SJSA1 (cell line): ENCODE data around the genes PTPN1 and PARD6B.

- RAMPAGE, long total RNA: no peak
Measured at GRCh38 chr20:50273556-50274282, 83.1 kb downstream of the CEBPB start.

DNA sequence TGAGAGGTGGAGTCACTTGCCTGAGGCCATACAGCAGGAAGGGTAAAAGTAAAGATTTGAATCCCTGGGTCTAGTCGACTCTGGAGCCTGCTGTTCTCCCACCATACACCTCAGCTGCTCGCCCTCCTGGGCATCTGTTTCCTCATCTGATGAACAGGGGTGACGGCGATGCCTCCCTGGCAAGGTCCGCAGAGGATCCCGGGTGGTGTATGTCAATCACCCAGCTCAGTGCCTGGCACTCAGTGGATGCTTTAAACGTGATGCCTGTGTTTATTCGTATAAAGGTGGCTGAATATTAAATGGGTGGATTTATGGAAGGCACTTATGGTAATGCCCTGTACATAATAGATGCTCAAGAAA is 101.2 kb downstream of the CEBPB start:
- RAMPAGE, long total RNA: no peak

GRCh38 chr20:50296160-50296952 is 105.7 kb downstream of the CEBPB start:
- RAMPAGE, long total RNA: no peak

DNA sequence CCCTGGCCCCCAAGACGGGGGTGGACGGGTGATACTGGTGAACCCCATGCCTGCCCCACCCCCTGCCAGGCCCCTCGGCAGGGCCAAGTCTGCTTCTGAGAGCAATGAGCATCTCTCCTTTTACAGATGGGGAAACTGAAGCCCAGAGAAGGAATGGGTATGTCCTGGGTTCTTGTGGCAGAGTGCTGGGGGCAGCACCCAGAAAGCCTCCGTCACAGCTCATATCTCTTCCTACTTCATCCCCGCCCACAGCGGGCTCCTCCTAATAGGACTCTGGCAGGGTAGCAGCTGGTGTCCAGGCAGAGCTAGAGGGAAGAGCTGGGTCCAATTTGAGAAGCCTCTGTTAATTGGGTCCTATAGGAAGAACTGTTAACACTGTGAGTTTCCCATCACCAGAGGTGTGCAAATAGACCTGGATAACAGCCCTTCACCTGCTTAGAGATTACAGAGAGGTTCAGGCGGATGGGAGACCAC is 106.4 kb downstream of the CEBPB start:
- RAMPAGE, long total RNA: no peak

GRCh38 chr20:50321780-50322661 is 131.4 kb downstream of the CEBPB start:
- RAMPAGE, long total RNA: no peak

GRCh38 chr20:50397969-50399109 is 111.8 kb upstream of the PTPN1 start:
- RAMPAGE, long total RNA: no peak

DNA sequence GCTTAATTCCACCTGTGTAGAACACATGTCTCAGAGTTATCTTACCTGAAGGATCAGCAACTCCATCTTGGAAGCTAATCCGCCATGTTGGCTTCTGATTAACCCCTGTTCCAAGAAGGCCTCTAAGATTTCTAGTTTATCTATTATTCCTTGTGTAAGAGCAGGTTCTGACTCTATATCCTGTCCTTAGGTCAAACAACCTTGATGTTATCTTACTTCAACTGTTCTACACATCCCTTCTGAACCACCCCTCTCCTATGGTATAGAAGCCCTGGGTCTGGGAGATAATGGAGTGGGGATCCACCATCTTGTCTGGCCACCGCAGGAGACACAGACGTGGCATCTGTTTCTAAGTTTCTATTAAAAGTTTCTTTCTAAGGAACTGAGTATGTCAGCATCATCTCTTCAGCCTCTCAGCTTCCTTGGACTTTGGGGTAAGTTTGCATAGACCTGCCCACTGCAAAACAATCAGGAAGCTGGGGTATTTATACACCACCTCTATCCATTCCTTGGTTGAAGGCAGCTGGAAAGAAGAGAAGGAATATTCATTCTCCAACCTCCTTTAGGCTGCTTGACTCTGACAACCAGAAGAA is 27.6 kb upstream of the PTPN1 start:
- RAMPAGE, long total RNA: no peak

DNA sequence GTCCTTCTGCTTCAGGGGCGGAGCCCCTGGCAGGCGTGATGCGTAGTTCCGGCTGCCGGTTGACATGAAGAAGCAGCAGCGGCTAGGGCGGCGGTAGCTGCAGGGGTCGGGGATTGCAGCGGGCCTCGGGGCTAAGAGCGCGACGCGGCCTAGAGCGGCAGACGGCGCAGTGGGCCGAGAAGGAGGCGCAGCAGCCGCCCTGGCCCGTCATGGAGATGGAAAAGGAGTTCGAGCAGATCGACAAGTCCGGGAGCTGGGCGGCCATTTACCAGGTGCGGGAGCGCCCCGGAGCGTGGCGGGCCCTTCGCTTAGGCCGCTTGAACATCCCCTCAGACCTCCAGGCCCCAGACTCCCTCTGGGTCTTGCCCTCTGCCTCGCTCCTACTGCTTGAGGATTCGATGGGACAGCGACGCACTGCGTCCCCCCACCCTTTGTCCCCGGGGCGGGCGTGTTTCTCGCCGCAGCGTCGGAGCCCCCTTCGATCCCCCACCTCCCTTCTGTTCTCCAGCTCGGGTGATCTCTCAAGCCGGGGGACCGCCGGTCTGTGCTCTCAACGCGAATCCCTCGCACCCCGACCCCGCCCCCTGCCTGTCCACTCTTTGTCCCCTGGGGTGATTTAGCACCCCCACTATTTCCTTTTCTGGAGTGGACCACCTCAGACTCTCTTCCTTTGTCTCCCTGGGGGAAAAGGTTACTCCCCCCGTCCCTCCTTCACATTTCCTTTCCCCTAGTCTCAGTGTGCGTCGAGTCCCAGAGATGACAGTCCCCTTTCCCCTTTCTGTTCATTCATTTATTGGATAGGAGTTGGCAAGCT is at the start of gene PTPN1:
Gene PTPN1, plus strand, starts transcription at position 65 of the 814 bp plus-strand sequence.
- RAMPAGE, long total RNA: start-site peak on the plus strand centred at position 77 of the sequence, 33 bp wide, 480 and 172 reads in 2 replicates

- RAMPAGE, long total RNA: no peak
Measured at GRCh38 chr20:50533129-50534170, 23.3 kb downstream of the PTPN1 start.

- RAMPAGE, long total RNA: no peak
Measured at GRCh38 chr20:50546653-50547233, 36.6 kb downstream of the PTPN1 start.

- RAMPAGE, long total RNA: no peak
Measured at GRCh38 chr20:50561166-50562109, 51.3 kb downstream of the PTPN1 start.

DNA sequence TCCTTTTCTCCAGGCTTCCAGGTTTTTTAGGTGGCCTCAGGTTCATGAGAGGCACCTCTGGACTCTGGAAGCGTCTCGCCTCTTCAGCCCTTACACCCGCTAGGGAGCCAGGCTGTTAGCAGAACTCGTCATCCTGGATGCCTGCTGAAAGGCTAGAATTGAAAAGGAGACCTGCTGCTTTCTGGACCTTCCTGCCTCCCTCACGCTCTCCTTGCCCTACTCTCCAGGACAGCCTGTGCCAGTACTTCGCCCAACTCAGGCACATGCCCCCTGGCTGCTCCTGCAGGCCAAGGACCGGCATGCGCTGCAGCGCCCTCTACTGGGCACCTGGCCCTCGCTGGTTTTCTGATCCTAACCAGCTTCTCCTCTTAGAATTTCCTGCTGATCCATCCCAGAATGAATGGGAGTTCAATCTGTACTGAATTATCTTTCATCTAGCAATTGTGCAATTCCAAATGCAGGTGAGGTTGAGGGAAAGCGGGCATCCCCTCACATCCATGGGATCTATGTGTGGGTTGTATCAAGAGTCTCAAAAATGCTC is 77.9 kb downstream of the PTPN1 start:
- RAMPAGE, long total RNA: no peak

- RAMPAGE, long total RNA: no peak
Measured at GRCh38 chr20:50646409-50646872, 44.9 kb downstream of the RIPOR3 start.

GRCh38 chr20:50673207-50674300 is 17.8 kb downstream of the RIPOR3 start:
- RAMPAGE, long total RNA: no peak

DNA sequence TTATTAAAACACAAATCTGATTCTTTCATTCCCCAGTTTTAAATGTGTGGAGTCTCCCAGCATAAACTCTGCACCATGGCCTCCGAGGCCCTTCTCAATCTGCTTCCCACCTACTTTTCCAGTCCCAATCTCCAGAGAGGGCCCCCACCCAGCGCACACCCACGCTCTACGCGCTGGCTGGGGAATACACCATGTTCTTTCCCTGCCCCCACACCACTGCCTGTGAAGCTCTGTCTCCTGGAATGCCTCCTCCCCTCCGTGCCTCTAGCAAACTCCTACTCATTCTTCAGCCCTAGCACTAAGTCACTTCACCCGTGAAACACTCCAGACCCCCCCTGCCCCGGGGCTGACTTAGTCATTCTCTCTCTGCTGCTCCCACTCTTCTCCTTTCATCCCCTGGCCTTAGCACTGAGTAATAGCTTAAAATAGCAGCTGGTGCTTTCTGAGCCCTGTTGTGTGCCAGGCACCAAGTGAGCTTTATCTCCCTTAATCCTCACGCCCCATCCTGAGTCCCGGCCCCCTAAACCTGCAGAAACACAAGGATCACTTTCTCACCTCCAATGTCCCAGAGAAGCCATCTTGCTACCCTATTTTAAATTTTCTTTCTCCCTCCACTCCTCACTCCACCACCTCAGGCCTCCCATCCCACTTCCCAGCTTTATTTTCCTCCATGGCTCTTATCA is 6.5 kb upstream of the PARD6B start:
- RAMPAGE, long total RNA: no peak

DNA sequence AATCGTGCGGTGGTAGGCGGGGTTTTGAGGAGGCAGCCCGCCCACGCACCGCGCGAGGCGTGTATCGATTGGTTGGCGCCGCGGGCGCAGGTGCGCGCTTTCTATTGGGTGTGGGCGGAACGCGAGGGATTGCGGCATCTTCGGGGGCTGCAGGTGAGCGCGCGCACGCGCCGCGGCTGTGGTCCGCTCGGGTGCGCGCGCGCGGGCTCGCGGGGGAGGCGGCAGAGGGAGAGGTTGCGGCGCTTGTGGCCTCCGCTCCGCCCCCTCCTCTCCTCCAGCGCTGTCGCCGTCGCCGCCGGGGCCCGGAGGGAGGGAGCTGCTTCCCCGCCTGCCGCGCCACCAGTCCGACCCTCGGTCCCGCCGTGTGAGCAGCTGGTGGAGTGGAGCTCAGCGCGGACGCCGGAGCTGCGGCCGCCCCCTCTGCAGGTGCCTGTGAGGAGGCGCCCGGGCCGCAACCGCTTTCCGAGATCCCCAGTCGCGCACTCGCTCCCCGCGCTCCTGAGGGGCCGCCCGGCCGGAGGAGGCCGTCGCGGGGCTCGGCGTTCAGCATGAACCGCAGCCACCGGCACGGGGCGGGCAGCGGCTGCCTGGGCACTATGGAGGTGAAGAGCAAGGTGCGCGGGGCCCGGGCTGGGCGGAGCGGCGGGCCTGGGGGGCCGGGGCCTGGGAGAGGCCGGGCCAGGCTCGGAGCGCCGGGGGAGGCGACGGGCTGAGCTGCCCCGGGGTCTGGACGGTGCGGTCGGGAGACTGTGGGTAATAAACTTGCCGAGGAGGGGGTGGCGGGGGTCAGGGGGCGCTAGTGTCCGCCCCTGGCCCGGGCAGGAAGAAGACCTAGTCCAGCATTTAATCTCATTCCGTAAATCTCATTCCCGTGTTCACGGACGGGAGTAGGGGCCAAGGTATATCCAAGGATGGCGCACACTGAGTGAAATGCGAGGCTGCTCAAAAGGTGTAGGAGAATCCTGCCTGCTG is at the start of gene PARD6B:
Gene PARD6B, plus strand, starts transcription at position 342 of the 972 bp plus-strand sequence.
- RAMPAGE, long total RNA: no peak

GRCh38 chr20:50743023-50743321 is 11.6 kb downstream of the PARD6B start:
- RAMPAGE, long total RNA: no peak

GRCh38 chr20:50789915-50791428 is 4.4 kb upstream of the BCAS4 start:
- RAMPAGE, long total RNA: no peak

GRCh38 chr20:50804802-50805127 is 9.9 kb downstream of the BCAS4 start:
- RAMPAGE, long total RNA: no peak

DNA sequence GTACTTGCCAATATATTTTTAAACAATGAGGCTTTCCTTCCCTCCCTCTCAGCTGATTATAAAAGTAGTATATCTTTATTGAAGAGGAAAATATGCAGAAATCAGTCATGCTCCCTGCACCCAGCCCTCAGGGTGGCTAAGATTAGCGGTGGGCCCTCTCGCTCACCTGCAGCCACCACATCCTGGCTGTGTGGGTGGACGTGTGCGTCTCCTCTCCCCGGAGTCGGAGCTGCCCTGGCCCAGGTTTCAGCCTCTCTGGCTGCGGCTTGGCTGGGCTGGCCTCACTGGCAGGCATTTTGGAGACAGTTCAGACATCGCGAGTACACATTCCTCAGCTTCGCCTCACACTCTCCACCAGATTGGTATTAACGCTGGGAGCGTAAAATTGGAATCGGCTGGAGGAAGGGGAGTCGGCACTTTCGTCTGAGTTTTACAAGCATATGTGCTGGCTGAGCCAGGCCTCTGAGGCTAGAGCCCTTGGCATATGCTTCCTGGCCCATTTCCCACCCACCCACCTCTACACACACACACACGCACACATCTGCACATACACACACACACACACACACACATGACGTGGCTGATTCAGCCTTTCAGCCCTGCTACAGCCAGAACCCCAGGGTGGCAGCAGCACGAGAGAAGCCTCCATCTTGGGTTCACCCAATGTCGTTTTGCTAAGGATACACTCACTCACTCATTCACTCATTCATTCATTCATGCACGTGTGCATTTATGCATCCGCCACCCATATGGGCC is 42.8 kb downstream of the BCAS4 start:
- RAMPAGE, long total RNA: no peak